Tibial artery (tissue), 1 donor: ENCODE data around the genes SYAP1 and RAI2.

GRCh38 chrX:15956669-15957147 lies 102.1 kb upstream of the AP1S2 start:
- PRO-cap: no peak

DNA sequence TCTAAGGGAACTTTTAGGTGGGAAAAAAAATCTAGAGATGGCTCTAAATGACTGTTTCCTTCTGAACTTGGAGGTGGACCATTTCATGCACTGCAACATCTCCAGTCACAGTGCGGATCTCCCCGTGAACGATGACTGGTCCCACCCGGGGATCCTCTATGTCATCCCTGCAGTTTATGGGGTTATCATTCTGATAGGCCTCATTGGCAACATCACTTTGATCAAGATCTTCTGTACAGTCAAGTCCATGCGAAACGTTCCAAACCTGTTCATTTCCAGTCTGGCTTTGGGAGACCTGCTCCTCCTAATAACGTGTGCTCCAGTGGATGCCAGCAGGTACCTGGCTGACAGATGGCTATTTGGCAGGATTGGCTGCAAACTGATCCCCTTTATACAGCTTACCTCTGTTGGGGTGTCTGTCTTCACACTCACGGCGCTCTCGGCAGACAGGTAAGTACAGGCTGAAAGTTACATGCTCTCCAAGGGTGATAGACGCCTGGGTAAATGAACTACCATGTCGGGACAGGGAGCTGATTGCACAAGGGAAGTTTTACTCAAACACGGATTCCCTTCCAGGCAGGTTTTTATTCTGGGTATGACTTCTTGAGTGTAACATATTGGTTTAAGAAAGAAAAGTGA lies 671 bp downstream of the GRPR start:
- PRO-cap: no peak

GRCh38 chrX:16183805-16184310 lies 16.6 kb downstream of the MAGEB17 start:
- PRO-cap: no peak

- PRO-cap: no peak
These were observed 5.1 kb downstream of the S100G start for GRCh38 chrX:16654847-16655678.

GRCh38 chrX:16711661-16712282 lies 697 bp downstream of the CTPS2 start:
- PRO-cap: unidirectional peak, plus-strand start at chrX:16711974; unidirectional peak, plus-strand start at chrX:16712122

GRCh38 chrX:16719048-16720435 lies at the start of gene SYAP1:
SYAP1 (plus strand) TSS chrX:16719612.
- PRO-cap: bidirectional peak, plus-strand start at chrX:16719639, minus-strand start at chrX:16719502; unidirectional peak, minus-strand start at chrX:16719892

GRCh38 chrX:17021830-17022529 lies 75.5 kb downstream of the REPS2 start:
- PRO-cap: no peak

DNA sequence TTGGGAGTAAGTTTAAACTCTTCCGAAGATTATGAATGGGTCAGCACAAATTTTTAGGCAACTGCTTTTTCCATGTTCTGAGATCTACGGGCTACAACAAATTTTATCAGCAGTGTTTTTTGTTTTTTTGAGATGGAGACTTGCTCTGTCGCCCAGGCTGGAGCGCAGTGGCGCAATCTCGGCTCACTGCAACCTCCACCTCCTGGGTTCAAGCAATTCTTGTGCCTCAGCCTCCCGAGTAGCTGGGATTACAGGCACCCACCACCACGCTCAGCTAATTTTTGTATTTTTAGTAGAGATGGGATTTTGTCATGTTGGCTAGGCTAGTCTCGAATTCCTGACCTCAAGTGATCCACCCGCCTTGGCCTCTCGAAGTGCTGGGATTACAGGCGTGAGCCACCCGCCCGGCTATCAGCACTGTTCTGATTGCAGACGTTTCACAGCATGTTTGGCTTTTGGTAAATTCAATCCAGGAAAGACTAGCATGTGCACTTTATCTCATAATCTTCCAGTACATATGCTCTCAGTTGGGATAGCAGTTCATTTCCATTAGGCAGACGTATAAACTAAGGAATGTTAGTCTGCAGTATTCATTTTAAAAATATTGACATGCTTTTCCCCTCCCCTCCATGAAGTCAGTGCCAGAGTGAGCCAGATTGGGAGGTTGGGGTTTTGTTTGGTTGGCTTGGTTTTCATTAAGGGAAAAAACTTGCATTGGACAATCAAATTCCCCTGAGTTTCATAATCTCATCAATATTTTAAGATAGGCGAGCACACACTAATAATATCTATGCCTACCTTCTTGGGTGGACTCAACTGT lies 202.9 kb downstream of the REPS2 start:
- PRO-cap: no peak

DNA sequence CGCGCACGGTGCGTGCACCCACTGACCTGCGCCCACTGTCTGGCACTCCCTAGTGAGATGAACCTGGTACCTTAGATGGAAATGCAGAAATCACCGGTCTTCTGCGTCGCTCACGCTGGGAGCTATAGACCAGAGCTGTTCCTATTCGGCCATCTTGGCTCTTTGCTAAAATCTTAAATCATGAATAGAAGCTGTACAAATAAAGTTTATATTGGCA lies 26.7 kb upstream of the NHS start:
- PRO-cap: no peak

DNA sequence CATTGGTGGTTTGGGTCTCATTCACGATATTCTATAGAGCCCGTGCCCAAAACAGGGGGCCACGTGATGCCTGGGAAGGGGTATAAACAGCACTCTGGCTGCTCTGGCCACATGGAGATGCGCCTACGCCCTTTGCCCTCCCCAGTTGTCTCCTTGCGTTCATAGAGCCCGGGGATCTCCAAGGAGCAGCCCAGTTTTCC lies 466 bp upstream of the NHS start:
- PRO-cap: no peak

- PRO-cap: no peak
These were observed 83.2 kb upstream of the SCML1 start for GRCh38 chrX:17654161-17654475.

DNA sequence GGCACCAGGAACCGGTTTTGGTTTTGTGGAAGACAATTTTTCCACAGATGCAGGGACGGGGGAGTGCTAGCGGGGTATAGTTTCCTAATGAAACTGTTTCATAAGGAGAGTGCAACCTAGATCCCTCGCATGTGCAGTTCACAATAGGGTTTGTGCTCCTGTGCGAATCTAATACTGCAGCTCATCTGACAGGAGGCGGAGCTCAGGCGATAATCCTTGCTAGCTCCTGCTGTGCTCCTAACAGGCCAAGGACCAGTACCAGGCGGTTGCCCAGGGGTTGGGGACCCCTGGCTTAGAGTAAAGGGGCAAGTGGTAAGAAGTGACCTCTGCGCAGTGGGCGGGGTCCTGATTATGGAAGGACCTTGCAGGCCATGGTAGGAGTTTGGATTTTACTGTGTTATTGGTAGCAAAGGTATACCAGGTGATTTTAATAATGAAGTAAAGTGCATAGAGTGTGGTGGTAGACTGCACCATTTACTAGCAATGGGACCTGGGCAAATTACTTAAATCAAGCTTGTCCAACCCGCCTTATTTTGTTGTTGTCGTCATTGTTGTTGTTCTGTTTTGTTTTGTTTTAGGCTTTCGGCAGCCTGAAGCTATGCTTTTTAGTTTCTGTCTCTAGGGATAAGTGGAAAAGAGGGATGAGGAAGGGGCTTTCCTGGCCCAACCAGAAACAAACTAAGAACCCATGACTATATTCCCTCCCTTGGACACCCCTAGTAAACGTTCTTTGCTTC lies 4.0 kb downstream of the SCML1 start:
- PRO-cap: no peak

DNA sequence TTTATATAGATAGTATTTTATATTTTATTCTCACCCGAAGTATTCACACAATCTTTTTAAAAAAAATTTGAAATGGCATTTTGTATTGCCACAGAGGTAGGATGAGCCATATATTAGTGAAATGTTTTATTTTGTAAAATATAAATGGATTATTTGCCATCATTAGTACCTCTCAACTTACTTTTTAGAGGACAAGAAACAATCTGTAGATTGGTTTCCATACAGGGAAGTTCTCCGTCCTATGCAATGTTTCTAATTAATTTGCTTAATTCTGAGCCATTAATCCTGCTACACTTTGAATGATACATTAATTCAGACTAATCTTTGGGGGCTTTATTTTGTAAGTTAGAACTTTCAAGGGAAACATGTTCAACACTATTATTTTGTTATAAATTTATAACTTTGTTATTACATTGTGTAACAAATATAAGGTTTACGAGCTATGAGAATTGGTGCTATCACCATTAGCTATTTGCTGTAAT lies 17.0 kb downstream of the SCML1 start:
- PRO-cap: no peak

DNA sequence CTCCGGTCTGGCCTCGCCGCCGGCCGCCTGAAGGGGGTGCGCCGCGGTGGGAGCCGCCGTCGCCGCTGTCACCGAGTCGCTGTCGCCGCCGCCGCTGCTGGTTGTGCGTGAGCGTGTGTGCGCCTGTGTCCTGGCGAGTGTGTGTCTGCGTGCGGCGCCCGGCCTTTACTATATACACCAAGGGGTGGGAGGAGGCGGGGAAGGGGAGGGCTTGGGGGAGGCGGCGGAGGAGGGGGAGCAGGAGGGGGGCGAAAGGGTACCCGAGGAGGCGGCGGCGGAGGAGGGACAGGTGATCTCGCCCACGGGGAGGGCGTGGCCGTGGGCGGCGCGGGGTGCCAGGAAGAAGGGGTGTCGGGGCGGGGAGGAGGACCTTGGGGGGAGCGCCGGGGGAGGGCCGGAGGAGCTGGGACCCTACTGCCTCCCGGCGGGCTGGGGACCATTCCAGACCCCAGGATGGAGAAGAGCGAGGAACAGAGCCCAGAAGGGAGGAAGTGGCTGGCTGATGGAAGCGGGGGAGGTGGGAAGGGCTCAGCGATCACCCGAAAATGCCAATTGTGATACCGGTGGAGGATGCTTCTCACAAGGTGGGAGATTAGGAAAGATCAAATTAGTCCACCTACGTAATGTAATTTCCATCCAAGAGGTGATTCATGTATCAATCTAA lies at the start of gene RAI2:
RAI2 (minus strand) TSS at position 143 of the 664 bp plus-strand sequence.
- PRO-cap: unidirectional peak, minus-strand start at position 146 of the sequence

DNA sequence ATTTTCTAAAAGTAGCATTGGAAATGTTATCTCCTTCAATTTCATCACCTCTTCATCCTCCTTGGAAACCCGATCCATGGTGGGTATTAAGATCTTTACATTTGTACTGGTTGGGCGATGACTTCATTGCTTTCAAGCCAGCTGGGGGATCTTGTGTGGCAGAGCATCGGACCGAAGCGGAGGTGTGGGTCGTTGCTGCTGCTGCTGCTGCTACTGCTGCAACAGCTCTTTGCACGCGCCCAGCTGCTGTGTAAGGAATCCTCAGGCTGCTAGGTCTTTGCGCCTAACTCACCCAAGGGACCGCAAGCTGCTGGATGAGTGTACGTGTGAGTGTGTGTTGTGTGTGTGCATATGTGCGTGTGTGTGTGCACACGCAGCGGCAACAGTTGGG lies 882 bp upstream of the CDKL5 start:
- PRO-cap: no peak

DNA sequence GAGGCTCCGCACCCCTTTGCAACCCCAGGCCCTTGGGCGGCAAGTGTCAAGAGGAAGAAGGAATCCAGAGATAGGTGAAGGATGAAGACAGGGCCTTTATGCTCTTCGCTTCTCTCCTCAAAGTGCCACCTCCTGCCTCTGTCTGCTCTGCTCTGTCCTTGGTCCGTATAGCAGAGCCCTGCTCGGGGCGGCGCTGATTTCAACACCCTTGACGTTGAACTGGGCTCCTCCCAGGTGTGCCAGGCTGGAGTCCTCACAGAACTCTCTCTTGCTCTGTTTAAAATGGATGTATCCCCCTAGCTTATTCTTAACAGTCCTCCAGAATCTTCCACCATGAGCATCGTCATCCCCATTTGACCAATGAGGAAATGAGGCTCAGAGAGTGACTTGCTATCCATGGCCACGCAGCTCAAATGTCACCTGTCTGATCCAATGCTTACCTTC lies 99.8 kb downstream of the PHKA2 start:
- PRO-cap: no peak

DNA sequence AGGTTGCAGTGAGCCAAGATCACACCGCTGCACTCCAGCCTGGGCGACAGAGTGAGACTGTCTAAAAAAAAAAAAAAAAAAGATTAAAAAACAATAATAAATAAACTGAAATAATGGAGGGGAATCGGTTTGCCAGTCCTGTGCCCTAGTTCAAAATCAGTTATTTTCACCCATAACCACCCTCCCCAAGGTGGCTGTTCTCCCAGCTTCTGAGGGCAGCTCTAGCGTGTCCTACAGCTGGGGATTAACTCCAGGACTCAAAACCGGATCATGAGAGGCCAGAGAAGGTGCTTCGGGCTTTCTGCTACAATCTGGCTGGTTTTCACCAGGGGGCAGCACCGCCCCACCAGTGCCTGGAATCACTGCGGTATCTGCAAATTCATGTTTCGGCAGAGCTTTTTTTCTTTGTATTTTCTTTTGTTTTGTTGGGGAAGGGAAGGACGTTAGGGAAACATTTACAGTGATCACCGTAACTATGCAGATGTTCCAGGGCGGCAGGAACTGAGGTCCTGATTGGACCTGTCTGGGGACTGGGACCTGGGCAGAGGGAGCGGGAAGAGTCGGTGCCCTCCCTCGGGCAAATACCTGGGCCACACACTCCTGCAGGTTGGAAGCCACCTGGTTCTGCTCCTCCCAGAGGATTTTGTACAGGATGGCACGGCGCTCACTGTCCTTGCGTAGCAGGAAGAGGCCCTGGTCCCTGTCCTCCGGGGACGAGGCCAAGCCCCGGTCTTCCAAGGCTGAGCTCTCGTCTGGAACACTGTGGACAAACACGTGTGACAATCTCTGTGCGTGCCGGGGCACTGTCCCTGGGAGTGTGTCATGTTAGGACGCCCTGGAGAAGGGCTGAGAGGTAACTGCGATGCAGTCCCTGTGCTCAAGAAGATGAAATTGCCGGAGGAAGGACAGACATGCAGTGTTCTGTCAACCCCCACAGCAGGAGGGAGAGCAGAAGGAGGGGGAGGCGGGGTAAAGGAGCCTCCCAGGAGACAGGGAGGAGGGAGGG lies 28.6 kb downstream of the PDHA1 start:
- PRO-cap: no peak

DNA sequence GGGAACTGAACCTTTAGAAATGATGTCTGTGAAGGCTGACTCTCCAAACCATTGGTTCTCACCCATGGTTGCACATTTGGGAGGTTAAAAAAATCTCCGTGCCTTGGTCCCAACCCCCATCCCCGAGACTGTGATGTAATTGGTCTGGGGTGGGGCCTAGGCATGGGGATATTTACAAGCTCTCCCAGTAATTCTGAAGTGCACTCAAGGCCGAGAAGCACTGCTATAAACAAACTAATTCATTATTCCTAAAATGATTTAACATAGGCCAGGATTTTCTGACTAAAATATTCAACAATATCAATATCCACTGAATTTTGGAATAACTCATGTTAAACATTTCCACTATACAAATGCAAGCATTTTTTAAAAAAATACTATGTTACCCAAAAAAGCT lies 27.5 kb downstream of the MAP3K15 start:
- PRO-cap: no peak

- PRO-cap: no peak
These were observed 62.8 kb downstream of the SH3KBP1 start for GRCh38 chrX:19824558-19824976.

GRCh38 chrX:19964793-19965811 lies 25.8 kb downstream of the BCLAF3 start:
- PRO-cap: no peak